ENCODE measurements around a stretch of chr13.

GRCh38 chr13:111066252-111066921 lies 48.7 kb upstream of the ARHGEF7 start:
- PRO-cap: no peak

DNA sequence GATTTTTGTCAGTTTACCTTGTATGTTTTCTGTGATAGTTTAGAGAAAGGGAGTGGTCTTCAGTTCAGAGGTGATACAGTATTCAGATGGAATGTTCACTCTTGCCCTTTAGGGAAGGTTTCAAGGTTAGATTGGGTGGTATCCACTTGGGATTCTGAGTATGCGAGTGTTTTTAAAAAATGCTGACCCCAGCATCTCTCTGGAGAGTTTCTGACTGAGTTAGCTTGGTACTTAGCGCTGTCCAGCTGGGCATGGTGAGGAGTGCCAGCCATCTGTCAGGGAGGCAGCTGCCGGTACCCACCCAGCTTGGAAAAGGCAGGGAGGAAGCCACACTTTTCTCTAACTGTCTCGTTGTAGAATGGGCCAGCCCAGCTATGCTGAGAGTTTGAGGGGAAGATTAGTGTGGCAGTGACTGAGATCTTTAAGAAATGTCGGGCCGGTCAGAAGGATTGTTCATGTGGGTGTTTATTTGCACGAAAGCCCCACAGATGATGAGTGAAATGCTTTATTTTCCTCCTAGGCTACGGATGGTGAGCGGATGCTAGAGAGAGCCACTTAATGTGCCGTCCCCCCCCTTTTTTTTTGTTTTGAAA lies 63.4 kb downstream of the ARHGEF7 start:
- PRO-cap: no peak

- PRO-cap: no peak
Measured at GRCh38 chr13:111231155-111231995, 89.1 kb upstream of the TEX29 start.

- PRO-cap: no peak
Measured at GRCh38 chr13:111280700-111281012, 39.8 kb upstream of the TEX29 start.

DNA sequence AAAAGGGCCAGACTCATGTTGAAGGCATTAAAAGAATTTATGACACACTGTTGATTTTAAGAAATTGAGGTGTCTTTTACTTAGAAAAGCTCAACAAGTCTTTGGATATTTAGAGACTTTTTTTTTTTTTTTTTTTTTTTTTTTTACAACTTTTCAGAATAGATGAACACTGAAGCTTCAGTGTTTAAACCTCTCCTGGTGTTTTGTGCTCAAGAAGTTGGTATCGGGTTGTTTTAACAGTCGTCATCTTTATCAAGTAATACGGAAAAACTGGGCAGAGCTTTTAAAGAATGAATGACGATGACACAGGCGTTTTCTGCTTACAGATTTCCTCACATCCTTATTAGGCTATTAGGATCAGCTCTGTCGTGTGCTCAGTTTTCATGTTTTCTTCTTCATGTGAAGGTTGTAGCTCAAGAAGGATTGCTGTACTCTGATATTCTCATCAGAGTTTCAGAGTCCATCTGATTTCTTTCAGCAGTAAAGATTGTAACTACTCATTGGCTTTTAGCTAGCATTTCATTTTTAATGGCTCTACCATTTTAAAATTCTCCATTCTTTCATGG lies 39.3 kb upstream of the TEX29 start:
- PRO-cap: no peak

- PRO-cap: no peak
Measured at GRCh38 chr13:112163778-112164019, 96.8 kb downstream of the SOX1 start.

DNA sequence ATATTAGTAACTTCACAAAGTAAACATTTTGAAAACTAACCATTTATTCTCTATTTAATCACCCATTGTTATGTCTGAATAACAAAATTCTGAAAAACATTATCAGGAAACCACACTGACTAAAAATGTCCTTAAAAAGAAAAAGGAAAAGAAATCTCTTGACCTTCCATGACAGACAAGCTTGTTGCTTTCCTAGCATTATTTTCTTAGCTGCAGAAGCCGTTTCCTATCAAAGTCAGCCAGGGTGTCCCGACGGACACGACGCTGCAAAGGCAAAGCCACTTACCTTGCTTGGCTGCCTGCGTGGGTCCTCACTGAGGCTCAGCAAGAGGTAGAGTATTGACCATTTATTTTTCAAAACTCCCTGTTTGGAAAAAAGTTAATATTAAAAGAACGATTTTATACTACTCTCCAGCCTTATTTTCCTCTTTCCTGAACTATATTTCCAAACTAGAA lies 28.9 kb downstream of the TUBGCP3 start:
- PRO-cap: no peak

- PRO-cap: bidirectional peak, plus-strand start at chr13:112583853, minus-strand start at chr13:112583763
Measured at GRCh38 chr13:112583469-112584025, 4.4 kb downstream of the TUBGCP3 start.

DNA sequence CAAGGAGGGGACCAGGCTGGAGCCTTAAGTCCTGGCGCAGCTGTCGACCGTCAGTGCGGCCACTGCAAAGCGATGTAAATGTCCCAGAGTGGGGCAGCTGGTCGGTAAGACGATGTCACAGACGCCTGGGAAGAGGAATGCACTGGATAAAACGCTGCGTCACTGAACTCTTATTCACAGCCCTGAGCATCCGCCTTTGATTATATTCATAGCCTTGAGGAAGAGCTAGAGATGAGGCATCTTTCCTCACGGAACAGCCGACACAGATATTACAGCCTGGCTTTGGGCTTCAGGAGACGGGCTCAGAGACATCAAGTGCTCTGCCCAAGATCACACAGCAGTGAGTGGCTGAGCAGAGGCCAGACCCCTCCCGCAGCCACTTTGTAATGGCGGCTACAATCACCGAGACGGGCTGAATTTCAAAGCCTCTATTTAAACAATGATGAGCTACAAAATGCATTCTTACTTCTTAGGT lies 17.7 kb upstream of the TUBGCP3 start:
- PRO-cap: no peak

DNA sequence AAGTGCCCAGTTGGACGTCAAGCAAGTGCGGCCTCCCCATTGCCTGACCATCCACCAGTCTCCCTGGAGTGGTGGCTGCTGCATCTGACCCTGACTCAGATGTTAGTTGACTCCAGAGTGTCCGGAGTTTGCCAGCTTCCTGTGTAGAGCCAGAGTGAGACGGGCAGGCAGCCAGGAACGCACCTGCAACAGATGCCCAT lies 45.9 kb upstream of the ATP11A start:
- PRO-cap: no peak

GRCh38 chr13:112685882-112686329 lies 3.9 kb upstream of the ATP11A start:
- PRO-cap: no peak

- PRO-cap: unidirectional peak, plus-strand start at chr13:112689271
Measured at GRCh38 chr13:112688955-112689473, 824 bp upstream of the ATP11A start.

- PRO-cap: no peak
Measured at GRCh38 chr13:112770712-112771266, 81.0 kb downstream of the ATP11A start.

DNA sequence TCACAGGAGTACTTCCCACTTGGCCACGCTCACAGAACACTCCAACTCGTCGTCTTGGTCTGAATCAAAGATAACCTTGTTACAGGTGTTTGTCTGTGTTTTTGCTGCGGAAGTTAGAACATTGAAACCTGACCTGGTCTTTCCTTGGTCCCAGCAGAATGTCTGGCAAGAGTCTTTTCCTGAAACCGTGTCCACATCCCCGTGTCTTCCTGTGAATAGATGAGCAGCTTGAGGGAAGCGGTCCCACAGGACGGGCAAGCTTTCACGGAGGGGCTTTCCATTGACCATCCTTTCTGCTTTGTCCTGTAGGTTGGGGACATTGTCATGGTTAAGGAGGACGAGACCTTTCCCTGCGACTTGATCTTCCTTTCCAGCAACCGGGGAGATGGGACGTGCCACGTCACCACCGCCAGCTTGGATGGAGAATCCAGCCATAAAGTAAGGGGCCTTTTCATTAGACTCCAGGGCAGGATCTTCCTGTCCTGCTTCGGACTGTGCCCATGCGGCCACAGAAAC lies 126.0 kb downstream of the ATP11A start:
- PRO-cap: no peak

DNA sequence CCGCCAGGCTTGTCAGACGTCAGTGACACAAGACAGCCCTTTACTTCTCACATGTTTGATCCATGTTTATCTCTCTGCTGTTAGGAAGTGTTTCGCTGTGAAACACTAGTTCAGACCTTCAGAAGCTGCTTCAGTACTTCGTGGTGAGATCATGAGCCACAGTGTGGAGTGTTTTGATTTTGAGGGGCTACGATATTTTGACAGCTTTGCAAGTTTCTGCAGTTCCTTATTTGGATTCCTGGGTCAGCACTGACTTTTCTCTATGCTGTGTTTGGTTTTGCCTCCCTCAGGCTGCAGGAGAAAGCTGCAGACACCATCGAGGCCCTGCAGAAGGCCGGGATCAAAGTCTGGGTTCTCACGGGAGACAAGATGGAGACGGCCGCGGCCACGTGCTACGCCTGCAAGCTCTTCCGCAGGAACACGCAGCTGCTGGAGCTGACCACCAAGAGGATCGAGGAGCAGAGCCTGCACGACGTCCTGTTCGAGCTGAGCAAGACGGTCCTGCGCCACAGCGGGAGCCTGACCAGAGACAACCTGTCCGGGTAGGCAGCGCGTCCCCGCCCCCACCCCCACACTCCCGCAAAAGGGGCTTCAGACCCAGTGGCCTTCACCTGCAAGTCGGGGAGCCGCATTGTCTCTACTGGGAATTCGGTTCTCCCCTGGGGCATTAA lies 114.9 kb upstream of the MCF2L start:
- PRO-cap: no peak

GRCh38 chr13:112874361-112874810 lies 94.6 kb upstream of the MCF2L start:
- PRO-cap: no peak

DNA sequence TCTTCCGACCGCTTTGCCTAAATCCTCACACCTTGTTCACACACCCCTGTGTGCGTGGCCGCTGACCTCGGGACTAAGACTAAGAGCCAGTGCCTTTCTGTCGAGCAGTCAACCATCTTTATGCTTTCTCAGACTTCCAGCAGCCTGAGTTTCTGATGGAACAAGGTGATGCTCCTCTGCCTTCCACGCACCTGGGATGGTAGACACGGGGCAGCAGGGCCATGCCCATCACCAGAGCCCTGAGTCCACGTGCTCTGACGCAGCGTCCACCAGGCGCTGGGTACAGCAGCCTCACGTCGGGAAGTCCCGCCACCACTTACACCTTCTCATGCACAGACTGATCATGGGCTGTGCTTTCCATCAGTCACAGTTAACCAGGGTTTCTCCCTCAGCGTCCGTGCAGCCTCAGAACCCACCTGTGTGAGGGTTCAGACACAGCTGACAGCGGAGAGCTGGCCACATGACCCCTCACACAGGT lies 90.8 kb upstream of the MCF2L start:
- PRO-cap: no peak

DNA sequence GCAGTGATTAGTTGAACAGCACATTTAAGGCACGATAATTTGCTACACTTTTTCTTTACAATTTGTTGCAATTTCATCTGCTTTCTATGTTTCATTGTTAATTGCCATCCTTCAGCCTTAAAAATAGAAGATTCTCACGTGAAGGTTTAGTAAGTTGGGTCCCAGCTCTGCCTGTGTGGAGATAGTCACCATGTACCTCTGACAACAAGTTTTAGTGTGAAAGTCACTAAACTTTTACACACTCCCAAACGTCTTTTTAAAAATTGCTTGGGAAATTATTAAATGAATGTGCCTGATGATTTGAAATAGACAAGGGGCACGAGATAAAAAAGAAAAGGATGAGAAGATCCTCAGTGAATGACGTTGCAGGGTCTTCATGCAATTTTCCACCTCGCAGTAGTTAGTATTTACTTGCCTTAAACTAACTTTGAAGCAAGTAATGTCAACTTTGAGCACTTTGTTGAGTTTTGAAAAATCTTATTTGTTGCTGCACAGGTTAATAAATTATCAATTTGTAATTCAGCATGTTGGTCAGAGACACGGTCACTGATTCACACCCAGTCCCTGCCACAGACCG lies 84.7 kb upstream of the MCF2L start:
- PRO-cap: no peak

GRCh38 chr13:112978647-112979572 lies 9.9 kb downstream of the MCF2L start:
- PRO-cap: no peak

GRCh38 chr13:113096901-113097256 lies 8.7 kb upstream of the F7 start:
- PRO-cap: no peak

Data from SEM (cell line).